Type B pancreatic cell (in vitro differentiated cells): ENCODE results near the genes ZFY, AMELY, TSPY1, USP9Y and RBMY1D.

GRCh38 chrY:2935325-2936303 is at the start of gene ZFY:
TSS of gene ZFY (plus strand) at chrY:2935381.
- PRO-cap = no peak

DNA sequence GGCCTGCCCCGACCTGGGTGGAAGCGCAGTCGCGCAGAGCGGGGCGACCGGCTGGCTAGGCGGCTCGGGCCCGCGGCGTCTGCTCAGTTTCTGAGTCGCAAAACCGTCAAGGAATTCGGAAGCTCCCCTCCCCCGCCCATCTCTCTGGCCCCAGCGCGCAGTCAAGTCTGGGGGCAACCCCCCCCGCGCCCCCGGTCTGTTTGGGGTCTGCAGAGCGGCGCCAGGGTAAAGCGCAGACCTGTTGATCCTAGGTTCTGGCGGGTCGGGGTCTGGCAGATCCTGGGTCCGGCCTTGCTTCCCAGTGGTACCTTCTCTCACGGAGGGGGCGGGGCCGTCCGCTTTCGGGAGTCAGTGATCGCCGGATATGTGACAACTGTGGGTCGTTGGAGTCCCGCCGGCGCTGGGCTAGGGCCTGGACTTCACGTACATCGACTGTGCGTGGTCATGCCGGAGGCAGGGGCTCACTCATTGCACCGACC is at the start of gene AMELY:
AMELY (minus strand) TSS at position 318 of the 479 bp plus-strand sequence.
- PRO-cap = no peak

DNA sequence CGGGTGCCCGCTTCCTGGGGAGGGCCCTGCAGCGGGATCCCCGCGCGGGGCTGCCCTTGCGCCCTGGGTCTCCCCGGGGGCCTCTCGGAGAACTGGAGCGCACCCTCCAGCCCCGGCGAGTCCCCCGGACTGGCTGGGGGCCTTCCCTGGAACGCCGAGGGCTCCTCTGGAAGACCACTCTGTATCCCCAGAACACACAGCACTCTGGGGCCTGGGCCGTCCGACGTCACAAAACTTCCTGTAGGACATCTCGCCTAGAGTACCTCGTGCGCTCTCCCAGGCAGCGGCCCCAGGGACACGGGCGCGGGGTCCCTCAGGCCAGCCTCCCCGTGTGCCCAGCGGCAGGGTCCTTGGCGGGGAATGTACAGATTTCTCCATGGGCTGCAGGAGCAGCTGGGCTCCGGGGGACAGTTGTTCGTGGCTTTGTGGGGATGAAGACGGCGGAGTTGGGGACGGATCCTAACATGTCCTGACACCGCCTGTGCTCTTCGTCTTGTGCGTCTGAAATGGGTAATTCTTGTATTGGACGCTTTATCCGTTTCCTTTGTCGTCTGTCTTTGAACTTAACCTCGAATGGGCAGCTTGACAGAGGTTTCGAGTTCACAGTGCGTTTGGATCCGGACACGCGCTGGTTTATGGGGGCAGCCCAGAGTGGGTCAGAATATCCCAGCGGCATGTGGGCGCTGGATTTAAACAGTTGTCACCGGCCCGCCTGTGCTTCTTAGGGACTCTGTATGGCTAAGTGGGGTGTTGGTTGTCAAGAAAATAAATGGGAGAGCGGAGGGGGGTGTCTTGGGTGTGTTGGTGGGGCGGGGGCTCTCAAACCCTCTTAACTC is 363.2 kb upstream of the AMELY start:
- PRO-cap = no peak

- PRO-cap = no peak
Observed at GRCh38 chrY:7339283-7340249, 428.0 kb upstream of the AMELY start.

DNA sequence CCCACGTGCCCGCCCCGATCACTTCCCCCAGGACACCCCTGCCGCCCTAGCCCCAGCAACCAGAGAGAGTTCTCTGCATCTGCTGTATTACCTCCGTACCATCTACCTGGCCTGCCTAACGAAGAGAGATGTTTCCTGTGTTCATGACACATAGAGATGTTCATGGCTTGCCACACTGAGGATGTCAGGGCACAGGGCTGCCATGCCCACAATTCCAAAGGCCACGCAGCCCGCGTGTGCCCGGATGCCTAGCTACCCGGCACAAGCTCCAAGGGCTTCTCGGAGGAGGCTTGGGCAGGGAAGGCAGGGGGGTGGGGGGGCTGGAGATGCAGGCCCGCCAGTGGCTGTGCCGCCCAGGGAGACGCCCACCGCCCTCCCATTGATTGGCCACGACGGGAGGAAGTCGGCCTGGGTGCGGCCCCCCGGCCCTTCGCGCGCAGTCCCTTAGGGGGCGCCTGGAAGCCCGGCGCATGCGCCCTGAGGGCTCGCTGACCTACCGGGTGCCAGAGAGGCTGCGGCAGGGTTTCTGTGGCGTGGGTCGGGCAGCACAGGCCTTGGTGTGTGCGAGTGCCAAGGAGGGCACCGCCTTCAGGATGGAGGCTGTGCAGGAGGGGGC is at the start of gene TSPY1:
TSPY1 (plus strand) TSS at position 425 of the 616 bp plus-strand sequence.
- PRO-cap = no peak

DNA sequence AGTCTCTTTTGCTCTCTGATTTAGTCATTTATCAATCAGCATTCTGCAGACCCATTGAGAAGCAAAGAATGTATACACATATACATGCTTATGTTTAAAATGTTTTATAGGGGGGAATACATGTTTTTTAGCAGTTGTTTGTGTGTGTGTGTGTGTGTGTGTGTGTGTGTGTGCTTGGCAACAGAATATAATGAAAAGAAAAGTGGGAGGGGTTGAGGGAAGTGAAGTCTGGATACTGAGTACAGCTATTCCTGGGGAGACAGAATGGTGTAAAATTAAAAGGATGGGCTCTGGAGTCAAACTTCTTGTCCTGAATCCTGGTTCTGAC is 52.8 kb downstream of the TSPY10 start:
- PRO-cap = no peak

GRCh38 chrY:11098725-11099146 is 1571.1 kb downstream of the TSPY10 start:
- PRO-cap = no peak

- PRO-cap = no peak
Observed at GRCh38 chrY:12537311-12537851, 163.7 kb upstream of the USP9Y start.

GRCh38 chrY:12700993-12701370 is at the start of gene USP9Y:
TSS of gene USP9Y (plus strand) at chrY:12701231.
- PRO-cap = no peak

GRCh38 chrY:12854884-12855268 is 49.8 kb upstream of the DDX3Y start:
- PRO-cap = no peak

- PRO-cap = no peak
Observed at GRCh38 chrY:12921035-12921303, 16.3 kb downstream of the DDX3Y start.

GRCh38 chrY:19040518-19041123 is 267.1 kb upstream of the HSFY2 start:
- PRO-cap = no peak

DNA sequence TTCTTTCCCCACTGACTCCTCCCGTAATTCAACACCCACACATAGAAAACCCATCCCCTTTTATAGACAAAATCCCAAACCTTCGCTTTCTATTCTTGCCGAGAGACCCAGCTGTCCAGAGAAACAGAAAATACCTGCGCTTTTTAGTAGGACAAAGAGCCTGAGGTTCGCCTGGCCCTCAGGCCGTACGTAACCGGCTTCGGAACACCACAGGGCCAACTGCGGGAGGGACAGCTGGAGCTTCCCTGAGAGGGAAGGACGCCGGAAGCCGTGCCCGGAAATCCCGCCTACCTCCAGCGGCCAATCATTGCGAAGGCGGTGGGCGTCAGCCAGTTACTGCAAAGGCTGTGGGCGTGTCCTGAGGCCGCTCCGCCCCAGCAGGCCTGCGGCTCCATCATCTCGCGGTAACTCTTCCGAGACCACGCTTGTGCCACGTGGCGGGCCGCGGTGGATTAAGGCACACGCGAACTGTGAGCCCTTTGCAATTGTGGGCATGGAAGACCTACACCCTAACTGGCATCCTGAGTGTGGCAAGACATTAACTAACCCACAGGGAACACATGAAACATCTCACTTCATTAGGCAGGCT is at the start of gene RBMY1D:
RBMY1D (minus strand) TSS at position 282 of the 589 bp plus-strand sequence.
- PRO-cap = no peak